Testis (tissue), 5 donors: ENCODE measurements around a stretch of chr12.

DNA sequence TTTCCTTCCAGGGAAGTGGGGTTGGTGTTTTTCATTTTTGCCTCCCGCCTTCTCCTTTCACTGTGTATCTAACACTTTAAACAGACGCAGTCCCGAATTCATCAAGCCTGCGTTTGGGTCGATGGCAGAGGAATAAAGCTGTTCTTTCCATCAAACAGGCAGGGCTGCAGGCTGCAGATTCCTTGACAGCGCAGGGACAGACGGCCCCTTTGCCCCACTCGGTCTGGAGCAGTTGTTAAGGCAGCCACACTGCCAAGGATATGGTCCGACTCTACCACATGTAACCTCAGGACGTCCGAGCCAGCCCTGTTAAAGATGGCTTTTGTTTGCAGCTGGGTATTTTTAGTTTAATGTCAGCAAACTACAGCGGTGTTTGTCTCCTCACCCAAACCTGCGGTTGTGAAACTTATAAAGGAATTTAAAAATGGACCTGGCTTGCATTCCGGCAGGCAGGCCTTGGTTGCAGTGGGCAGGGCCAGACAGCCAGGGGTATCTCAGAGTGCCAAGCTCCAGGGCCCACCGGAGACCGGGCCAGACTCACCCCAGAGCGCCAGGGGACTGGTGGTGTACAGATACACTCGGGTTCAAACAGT, 2.1 kb downstream of the CHST11 start:
- PRO-cap, 3 experiments, result peak in 1 of 3 experiments; most common plus-strand start position 249 of the sequence (in 1); most common minus-strand start position 225 of the sequence (in 1)
- RAMPAGE, long total RNA, 2 experiments, result no peak in any of the 2 experiments
- RRBS, result 7% methylated on average over 5 of the region's 18 CpGs

- PRO-cap, 3 experiments, result no peak in any of the 3 experiments
- RAMPAGE, long total RNA, 2 experiments, result no peak in any of the 2 experiments
- RRBS, result no CpG with 5 or more reads among the region's 7 CpGs
Observed at GRCh38 chr12:104472432-104473021, 15.8 kb downstream of the CHST11 start.

- PRO-cap, 3 experiments, result no peak in any of the 3 experiments
- RAMPAGE, long total RNA, 2 experiments, result no peak in any of the 2 experiments
- RRBS, result no CpG with 5 or more reads among the region's 16 CpGs
Observed at GRCh38 chr12:104473072-104474258, 16.7 kb downstream of the CHST11 start.

- PRO-cap, 3 experiments, result no peak in any of the 3 experiments
- RAMPAGE, long total RNA, 2 experiments, result no peak in any of the 2 experiments
- RRBS, result no CpG with 5 or more reads among the region's 11 CpGs
Observed at GRCh38 chr12:104486247-104486921, 29.6 kb downstream of the CHST11 start.

- PRO-cap, 3 experiments, result no peak in any of the 3 experiments
- RAMPAGE, long total RNA, 2 experiments, result no peak in any of the 2 experiments
- RRBS, result no CpG with 5 or more reads among the region's 9 CpGs
Observed at GRCh38 chr12:104569560-104570359, 113.0 kb downstream of the CHST11 start.

DNA sequence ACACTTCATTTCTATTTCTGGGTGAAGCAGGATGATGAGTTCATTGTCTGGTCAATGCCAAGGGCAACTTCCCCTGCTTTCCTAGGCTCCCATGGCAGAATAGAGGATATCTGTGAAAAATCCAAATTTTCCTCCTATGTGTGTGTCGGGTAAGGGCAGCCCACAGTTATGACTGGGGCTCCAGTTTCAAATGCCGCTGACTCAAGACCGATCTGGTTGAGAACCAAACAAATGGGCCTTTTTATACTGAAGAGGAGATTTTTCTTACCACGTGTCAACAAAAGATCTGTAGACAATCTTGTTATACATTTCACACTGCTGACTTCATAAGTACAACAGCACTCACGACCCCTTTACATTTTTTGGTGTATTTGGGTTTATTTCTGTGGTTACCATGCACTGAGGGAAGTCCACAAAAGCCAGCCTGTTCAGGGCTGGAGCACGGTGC, 120.9 kb downstream of the CHST11 start:
- PRO-cap, 3 experiments, result no peak in any of the 3 experiments
- RAMPAGE, long total RNA, 2 experiments, result no peak in any of the 2 experiments
- RRBS, result no CpG with 5 or more reads among the region's 6 CpGs

DNA sequence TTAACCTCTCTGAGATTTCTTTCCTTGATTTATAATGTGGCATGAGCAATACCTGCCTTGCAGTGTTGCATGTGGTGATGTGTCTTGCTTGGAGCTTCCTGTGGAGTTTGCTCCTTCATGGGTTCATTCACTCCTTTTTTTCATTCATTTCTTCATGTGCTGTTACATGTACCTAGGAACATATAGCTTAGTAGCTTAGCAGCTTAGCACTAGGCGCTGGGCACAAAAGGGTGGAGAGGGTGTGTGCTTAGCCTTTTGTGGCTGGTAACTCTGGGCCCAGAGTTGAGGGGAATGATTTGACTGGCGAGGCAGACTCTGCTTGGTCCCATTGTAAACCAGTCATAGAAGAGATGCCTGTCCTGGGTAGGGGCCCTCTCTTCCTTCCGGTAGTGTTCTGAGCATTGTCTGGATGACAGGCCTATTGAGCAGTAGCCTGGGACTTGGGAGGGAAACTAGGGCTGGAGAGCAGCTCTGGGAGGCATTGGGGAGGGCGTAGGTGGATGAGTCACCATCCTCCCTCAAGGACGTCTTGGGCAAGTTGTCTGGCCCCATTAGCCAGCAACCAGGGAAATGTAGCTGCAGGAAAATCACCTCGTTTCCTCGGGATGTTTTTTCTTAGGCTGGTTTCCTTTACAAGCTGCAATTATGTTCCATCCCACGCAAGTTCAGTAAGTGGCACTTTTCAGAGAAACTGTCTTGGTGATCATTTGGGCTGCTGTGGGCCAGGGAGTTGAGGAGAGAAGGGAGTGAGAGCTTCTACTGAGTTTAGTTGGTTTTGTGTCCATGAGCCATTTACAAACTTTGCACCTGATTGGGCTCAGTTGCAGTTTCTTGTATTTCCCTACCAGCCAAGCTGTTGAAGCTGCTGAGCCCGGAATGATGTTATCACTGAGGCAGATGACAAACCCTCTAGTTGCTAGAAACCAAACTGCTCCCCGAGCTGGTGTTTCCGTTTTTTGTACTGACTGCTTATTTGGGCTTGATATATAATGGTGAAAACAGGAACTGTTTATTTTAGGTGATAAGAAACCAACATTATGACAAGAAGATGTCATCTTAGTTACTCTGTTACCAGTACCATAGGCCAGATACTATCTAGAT, 147.4 kb downstream of the CHST11 start:
- PRO-cap, 3 experiments, result peak in 1 of 3 experiments; most common plus-strand start position 554 of the sequence (in 1)
- RAMPAGE, long total RNA, 2 experiments, result no peak in any of the 2 experiments
- RRBS, result no CpG with 5 or more reads among the region's 11 CpGs

DNA sequence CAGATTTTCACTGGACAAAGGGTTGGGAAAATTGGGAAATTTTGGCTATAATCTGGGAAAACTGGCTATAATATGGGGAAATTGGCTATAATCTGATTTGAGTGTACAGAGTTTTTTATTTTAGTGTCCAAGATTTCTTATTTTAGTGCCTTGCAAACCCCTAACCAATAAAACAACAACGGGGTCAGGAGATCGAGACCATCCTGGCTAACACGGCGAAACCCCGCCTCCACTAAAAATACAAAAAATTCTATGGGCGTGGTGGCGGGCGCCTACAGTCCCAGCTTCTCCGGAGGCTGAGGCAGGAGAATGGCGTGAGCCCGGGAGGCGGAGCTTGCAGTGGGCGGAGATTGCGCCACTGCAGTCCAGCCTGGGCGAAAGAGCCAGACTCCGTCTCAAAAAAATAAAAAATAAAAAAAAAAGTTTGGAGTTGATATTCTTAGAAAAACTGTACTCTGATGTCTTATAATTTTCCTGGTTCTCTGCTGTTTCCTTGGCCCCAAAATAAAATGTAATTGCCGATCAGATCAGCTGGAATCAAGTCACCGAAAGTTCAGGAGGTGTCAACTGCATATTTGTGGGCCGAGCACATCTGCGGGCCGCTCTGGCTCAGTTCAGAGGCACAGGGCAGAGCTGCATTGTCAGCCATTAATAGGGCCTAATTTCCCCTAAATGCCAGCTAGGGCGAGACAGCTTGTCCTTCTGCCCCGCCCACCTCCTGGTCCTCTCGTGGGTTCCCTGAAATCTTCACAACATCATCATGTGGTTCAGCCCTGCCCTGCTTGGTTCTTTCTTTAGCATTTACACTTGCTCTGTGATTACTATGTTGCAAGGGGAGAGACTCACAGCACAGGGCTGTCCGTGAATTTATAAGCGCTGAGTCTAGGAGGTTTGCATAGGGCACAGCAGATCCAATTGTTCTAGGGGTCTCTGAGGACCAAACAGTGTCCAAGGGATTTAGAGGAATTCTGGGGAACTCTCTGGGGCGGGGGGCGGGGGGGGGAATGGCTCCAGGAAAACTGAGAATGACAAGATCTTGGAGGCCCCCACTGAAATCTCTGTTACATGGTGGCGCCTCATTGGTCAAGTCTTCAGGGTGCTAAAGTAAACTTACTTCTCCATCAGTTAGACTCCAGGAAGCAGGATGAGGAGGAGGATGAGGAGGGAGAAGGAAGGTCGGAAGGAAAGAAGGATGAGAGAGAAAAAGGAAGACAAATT, 148.8 kb downstream of the CHST11 start:
- PRO-cap, 3 experiments, result peak in 3 of 3 experiments; most common plus-strand start position 824 of the sequence (in 2); most common minus-strand start position 704 of the sequence (in 1)
- RAMPAGE, long total RNA, 2 experiments, result no peak in any of the 2 experiments
- RRBS, result no CpG with 5 or more reads among the region's 30 CpGs

- PRO-cap, 3 experiments, result no peak in any of the 3 experiments
- RAMPAGE, long total RNA, 2 experiments, result no peak in any of the 2 experiments
- RRBS, result no CpG with 5 or more reads among the region's 11 CpGs
Observed at GRCh38 chr12:104607266-104607767, 150.6 kb downstream of the CHST11 start.

DNA sequence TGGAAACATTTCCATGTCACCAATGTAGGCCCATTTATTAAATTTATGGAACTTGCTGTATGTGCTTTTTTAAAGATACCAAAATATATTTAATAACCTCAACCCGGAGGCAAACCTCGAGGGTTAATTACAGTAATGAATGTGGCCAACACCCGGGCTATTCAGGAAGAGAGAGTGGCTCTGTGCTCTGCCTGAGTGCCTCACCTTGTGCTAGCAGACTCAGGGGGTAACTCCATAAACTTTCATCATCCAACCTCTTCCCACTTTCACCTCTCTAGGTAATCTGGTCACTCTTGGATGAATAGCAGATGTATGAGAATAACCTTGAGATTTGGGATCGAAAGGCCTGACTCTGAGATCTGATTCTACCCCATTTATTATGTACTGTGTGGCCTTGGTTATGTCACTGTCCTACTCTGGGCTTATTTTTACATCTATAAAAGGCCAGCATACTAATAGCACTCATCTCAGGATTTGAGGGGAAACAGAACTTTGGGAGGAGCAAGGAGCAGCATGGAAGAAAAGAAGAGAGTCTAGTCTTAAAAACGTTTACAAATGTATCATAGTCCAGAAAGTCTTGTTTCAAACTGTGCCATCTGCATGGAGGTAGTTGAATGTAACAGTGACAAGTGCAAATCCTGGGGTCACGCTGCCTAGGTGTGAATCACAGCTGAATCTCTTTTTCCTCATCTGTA, 208.2 kb downstream of the CHST11 start:
- PRO-cap, 3 experiments, result no peak in any of the 3 experiments
- RAMPAGE, long total RNA, 2 experiments, result no peak in any of the 2 experiments
- RRBS, result 83% methylated on average over 2 of the region's 6 CpGs

- PRO-cap, 3 experiments, result no peak in any of the 3 experiments
- RAMPAGE, long total RNA, 2 experiments, result no peak in any of the 2 experiments
- RRBS, result no CpG with 5 or more reads among the region's 9 CpGs
Observed at GRCh38 chr12:104682651-104683406, 226.1 kb downstream of the CHST11 start.

DNA sequence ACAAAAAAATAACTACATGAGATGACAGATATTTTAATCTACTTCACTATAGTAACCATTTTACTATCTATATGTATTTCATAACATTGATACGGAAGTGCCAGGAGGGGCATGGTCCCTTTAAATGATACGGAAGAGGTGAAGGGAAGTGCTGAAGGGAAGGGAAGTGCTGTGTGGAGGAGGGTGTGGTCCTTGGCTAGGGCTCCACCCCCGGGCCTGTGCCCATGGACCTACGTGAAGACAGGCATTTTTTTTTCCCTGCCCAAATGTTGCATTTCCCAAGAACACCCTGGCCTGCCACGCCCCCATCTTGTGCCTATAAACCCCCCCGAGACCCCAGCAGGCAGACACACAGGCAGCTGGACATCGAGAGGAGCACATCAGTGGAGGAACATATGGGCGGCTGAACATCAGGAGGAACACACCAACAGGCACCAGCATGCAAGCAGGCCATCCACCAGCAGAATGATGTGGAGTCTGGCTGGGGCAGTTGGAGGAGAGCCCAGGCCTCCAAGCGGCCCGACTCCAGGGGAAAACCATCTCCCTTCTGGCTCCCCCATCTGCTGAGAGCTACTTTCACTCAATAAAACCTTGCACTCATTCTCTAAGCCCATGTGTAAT, 134.1 kb downstream of the SLC41A2 start:
- PRO-cap, 3 experiments, result no peak in any of the 3 experiments
- RAMPAGE, long total RNA, 2 experiments, result no peak in any of the 2 experiments
- RRBS, result no CpG with 5 or more reads among the region's 10 CpGs

GRCh38 chr12:105025023-105025369, 38.9 kb downstream of the NOPCHAP1 start:
- PRO-cap, 3 experiments, result no peak in any of the 3 experiments
- RAMPAGE, long total RNA, 2 experiments, result no peak in any of the 2 experiments
- RRBS, result no CpG with 5 or more reads among the region's 2 CpGs

DNA sequence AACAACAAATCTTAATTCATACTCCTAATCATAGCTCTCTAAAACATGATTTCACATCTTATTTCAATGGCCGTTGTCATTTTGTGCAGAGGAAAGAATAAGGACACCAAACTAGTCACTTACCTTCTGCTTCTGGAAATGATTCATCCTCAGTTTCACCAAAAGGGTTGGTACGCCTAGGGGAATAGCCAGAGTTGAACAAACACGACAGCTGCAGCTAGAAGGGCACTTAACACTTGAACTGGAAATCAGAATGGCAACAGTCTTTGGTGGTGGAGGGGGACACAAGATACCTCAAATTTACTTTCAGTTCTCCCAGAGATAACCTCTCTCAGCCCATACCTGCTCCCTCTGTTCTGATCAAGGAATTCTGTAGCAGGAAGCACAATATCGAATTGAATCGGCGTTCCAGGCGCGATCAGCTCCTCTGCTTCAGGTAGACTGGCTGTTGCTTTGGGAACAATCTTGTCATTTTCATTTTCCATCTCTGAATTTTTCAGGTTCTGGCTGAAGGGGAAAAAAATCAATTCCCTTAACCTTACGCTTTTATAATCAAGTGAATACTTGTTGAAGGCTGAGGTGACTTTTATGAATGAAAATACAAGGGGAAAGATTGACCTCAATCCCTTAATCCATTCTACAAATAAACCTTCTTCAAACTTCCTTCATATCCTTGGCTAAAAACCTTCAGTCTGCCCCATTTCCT, 46.2 kb downstream of the APPL2 start:
- PRO-cap, 3 experiments, result no peak in any of the 3 experiments
- RAMPAGE, long total RNA, 2 experiments, result no peak in any of the 2 experiments
- RRBS, result no CpG with 5 or more reads among the region's 9 CpGs

DNA sequence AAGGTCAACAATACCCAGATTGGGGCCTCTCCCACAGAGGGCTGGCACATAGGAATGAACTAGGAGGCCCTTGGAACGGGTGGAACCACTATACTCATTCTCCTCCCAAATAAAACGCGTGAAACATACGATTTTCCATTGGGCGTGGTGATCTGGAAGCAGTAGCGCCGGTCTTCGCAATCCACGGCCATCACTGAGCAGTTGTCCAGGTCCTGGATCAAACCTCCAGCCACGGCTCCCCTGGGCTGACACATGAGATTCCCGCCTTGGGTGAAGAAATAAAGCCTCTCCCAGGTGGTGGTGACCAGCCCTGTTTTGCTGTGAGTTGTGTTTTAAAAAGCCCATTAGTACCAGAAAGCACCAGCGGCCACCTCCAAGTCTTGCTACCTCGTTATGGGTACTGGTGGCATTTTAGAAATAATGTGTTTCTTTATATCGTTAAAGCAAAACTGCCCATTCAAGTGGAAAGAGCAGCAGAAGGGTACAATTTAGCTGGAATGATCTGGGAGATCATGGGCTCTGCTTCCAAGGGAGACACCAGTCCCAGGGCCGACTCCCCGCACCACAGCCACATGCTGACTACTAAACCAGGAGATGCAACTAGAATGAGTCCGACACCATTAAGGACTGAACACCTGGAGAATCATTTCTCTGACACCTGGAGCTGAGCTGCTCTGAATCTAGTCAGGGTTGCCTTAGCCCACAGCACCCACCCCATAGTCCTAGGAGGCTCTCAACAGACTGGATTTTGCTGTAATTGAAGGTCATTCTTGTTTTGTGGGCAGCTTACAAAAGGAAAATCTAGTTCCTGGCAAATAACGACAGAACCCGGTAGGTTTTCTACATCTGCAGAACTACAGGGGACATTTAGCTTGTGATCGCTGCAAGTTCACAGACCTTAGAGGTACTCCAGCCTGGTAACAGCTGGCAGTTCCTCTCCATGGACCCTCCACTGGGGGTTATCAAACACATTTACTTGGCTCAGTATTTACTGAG, 38.0 kb downstream of the APPL2 start:
- PRO-cap, 3 experiments, result no peak in any of the 3 experiments
- RAMPAGE, long total RNA, 2 experiments, result no peak in any of the 2 experiments
- RRBS, result no CpG with 5 or more reads among the region's 20 CpGs

DNA sequence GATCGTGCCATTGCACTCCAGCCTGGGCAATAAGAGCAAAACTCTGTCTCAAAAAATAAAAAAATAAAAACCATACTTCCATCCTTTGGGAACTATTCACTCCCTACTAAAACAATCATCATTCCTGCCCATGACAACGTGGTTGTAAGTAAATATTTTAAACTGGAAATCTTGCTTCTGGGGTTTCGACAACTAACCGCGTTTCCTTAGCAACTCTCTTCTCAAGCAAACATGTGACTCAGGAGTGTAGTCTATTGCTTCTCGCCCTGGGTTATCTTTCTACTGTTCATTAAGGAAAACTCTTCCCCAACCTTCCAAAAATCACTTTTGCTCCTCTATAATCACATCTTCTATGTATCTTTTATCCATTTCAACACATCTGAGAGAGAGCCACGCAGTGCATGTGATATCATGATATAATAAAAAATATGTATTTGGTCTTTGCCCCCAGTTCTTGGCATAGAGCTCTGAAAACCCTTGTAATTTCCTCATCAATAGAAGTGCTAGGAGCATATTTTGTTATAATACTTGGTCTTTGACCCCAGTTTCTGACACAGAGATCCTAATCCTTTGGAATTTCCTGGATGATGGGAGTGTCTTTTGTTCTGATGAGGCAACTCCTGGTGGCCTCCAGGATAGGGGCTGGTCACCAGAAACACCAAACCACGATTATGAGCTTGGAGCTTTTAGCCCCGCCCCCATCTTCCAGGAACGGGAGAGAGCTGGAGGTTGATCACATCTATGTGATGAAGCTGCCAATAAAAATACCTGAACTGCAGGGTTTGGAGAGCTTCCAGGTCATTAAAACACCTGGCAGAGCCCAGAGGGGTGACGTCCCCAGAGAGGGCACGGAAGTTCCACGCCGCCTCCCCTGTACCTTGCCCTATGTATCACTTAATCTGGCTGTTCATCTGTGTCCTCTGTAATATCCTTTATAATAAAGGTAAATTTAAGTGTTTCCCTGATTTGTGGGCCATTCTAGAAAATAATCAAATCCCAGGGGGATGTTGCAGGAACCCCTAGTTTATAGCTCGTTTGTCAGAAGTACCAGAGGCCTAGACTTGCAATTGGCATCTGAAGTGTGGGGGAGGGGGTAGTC, 21.5 kb downstream of the APPL2 start:
- PRO-cap, 3 experiments, result no peak in any of the 3 experiments
- RAMPAGE, long total RNA, 2 experiments, result no peak in any of the 2 experiments
- RRBS, result no CpG with 5 or more reads among the region's 15 CpGs

- PRO-cap, 3 experiments, result no peak in any of the 3 experiments
- RAMPAGE, long total RNA, 2 experiments, result no peak in any of the 2 experiments
- RRBS, result no CpG with 5 or more reads among the region's 8 CpGs
Observed at GRCh38 chr12:105231230-105232132, 4.5 kb downstream of the APPL2 start.

- PRO-cap, 3 experiments, result no peak in any of the 3 experiments
- RAMPAGE, long total RNA, 2 experiments, result no peak in any of the 2 experiments
- RRBS, result no CpG with 5 or more reads among the region's 4 CpGs
Observed at GRCh38 chr12:105239168-105239611, 3.2 kb upstream of the APPL2 start.

DNA sequence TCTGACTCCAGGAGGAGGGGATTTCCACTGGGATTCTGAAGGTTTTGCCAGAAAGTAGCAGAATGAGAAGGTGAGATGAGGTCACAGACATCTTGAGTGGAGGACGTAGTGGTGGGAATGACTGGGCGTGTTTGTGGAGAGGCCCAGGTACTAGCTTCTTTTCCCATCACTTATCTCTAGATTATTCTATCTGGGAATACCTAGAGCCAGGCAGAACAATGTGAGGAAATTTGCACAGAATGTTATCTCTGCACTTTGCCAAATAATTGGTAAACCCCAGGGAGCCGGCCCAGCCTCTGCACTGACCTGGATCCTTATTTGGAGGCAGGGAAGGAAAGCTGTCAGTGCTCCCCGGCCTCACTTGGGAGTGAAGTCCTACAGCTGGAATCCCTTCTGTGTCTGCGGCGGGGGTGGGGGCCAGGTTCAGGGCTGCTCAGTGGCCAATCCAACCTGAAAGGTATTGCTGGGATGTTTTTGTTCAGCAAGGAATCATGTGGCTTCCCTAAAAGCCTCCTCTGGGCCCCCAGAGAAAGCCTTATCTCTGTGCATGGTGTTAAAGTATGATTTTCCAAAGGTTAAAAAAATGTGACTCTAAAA, 129.4 kb downstream of the C12orf75 start:
- PRO-cap, 3 experiments, result peak in 1 of 3 experiments; most common plus-strand start position 398 of the sequence (in 1)
- RAMPAGE, long total RNA, 2 experiments, result no peak in any of the 2 experiments
- RRBS, result 50% methylated on average over 2 of the region's 6 CpGs

- PRO-cap, 3 experiments, result no peak in any of the 3 experiments
- RAMPAGE, long total RNA, 2 experiments, result no peak in any of the 2 experiments
- RRBS, result 3% methylated on average over 2 of the region's 17 CpGs
Observed at GRCh38 chr12:106138065-106138420, 711 bp downstream of the NUAK1 start.